Cardiac fibroblast (primary cell): Measurements from ENCODE around the genes ACTL10, NECAB3, CHMP4B, PIGU and GSS.

GRCh38 chr20:33662909-33663613 is 934 bp downstream of the C20orf144 start:
- RRBS = under 1% methylated on average over 14 of the region's 37 CpGs

GRCh38 chr20:33666093-33667143 is at the start of gene ACTL10:
Gene ACTL10 (plus strand): TSS chr20:33666943.
- RRBS = 3% methylated on average over 11 of the region's 46 CpGs

DNA sequence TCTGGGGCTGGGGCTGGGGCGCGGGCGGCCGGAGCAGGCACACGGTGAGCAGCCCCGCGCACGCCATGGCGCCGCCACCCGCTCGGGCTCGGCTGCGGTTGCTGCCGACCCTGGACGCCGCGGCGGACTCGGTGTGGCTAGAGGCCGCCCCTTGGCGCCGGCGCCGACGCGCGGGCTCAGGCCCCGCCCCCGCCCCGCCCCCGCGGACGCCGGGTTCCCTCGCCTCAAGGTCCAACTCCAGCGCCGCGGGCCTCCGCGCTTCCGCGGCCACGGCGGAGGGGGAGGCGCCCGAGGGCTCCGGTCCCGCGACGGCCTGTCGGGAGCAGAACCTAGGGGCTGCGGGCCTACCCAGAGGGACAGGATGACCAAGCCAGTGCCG is at the start of gene NECAB3:
NECAB3 (minus strand) TSS at position 143 of the 379 bp plus-strand sequence.
- RRBS = 1% methylated on average over 26 of the region's 54 CpGs

DNA sequence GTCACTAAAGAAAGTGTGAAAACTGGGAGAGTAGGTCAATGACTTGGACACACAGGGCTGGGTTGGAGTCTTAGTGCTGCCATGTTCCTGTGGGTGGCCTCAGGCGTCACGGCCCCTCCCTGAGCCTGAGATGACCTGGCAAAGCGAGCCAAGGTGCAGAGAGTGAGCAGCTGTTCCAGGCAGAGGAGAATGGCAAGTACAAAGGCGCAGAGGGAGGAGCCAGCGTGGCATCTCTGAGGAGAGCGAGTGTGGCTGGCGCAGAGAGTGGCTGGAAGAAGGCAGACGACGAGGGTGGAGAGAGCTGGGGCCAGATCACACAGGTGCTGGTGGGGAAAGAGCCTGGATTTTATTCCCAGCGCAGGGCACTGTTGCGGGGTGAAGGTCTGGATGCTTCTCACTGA is 20.6 kb upstream of the CHMP4B start:
- RRBS = no CpG with 5 or more reads among the region's 11 CpGs

DNA sequence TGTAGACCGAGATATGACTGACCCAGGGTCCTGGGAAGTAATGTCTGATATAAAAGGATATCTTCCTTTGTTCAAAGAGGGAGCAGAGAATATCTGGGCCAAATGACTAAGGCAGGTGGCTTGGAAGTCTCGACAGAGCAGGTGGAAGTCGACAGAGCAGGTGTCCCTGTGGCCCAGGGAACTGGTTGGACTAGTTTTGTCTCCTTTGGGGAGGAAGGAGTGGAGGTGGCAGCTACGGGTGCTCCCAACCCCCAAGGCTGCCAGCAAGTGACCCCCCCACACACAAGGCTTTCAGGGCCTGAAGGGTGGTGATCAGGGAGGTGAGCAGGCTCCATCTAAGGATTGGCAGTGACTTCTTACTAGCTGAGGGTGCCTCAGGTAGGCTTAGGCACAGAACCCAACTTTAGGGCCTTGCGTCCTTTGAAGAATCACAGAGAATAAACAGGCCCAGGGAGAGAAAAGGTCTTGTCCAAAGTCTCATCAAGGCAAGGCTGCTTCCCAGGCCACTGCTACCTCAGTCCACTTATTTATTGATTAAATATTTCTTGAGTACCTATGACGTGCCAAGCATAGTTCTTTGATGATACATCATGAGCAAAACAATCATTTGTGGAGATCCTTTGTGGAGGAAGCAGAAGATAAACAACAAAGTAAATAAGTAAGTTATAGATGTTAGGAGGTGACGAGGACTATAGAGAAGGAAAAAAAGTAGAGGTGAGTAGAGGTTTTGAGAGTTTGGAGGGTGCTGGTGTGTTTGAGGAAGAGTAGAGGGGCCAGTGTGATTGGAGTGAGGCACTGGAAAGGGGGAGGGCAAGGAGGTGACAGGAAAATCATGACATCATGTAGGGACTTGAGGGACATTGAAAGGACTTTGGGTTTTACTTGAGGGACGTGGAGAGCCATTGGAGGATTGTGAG is 14.3 kb upstream of the CHMP4B start:
- RRBS = no CpG with 5 or more reads among the region's 8 CpGs

- RRBS = 14% methylated on average over 30 of the region's 73 CpGs
Observed at GRCh38 chr20:33810770-33811798, at the start of gene CHMP4B. Gene CHMP4B (plus strand): TSS chr20:33811348.

GRCh38 chr20:33824620-33825128 is 13.5 kb downstream of the CHMP4B start:
- RRBS = no CpG with 5 or more reads among the region's 1 CpG

DNA sequence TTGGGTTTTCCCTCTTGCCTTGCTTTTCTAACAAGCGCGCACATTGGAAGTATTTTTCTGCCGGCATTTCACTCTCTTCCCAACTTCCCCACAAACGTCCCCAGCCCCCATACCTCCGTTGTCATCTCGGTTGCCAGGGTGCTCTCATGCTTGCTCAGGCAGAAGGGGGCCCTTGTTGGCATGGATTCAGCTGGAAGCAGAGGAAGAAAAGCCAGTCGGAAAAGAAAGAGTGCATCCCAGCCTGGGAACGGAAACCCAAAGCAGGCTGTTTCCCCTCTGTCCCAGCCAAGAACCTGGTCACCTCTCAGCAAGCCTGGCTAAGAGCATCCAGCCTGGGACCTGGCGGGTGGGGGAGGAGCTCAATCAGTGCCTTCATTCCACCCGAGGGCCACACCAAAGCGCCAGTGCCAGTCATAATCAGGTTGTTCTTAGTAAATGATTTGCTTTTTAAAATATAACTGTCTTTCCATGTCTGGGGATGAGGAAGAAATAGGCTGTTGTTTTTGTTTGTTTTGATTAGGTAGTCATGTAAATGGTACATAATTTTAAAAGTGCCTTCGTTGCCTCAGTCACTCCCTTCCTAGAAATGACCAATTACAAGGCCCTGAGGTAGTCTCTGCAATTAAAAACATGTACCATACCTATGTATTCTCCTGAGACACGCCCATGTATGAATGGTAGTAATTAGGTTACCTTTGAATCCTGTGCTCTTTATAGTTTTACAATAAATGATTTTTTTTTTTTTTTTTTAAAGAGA is 21.1 kb downstream of the CHMP4B start:
- RRBS = no CpG with 5 or more reads among the region's 13 CpGs

DNA sequence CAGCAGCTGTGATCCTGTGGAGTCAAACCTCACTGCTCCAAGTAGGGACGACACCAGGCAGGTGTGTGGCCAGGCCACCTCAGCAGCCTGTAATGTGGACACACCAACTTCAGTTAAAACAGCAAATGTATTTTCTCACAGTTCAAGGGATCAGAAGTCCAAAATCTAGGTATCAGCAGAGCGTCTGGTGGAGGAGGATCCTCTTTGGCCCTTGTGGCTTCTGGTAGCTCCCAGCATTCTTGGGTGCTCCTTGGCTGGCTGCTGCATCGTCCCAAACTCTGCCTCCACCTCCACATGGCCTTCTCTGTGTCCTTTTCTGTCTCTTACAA is 47.1 kb downstream of the CHMP4B start:
- RRBS = no CpG with 5 or more reads among the region's 3 CpGs

- RRBS = no CpG with 5 or more reads among the region's 7 CpGs
Observed at GRCh38 chr20:34073305-34073895, 38.6 kb downstream of the EIF2S2 start.

- RRBS = no CpG with 5 or more reads among the region's 8 CpGs
Observed at GRCh38 chr20:34262340-34263211, 21.4 kb downstream of the ASIP start.

- RRBS = no CpG with 5 or more reads among the region's 11 CpGs
Observed at GRCh38 chr20:34293783-34294256, 9.3 kb downstream of the AHCY start.

- RRBS = no CpG with 5 or more reads among the region's 3 CpGs
Observed at GRCh38 chr20:34433466-34433851, 70.4 kb downstream of the ITCH start.

DNA sequence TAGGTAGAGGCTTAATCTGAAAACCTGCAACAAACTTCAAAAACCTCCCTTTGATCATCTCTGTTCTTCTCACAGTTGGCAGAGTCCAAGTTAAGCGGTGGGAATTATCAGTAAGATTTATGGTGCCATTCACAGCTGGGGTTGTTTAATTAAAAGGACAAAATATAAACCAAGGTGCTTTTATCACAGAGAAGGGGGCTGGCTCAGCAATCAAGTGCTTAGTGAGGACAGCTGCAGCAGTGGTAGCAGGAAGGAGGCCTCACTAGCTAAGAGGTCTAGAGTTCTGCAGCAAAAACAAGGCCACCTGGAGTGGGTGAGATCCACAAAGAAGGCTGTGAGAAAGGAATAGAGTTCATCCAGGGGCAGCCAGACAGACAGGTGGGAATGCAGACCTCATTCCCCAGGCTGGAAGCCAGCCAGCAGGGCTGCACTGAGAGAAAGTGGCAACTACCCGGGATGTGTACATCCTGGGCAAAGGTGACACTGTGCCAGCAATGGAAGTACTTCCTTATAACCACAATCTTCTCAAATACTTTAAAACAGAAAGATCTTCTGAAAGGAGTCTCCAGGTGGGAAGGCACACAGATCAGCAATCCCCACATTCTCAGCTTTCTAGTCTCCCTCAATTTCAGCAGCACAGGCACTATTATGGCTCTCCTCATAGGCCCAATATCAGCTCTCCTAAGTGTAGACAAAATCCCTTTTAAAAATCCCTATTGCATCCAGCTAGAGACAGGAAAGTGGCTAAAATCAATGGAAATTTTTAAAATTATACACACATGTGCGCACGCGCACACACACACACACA is 37.0 kb downstream of the PIGU start:
- RRBS = no CpG with 5 or more reads among the region's 5 CpGs

DNA sequence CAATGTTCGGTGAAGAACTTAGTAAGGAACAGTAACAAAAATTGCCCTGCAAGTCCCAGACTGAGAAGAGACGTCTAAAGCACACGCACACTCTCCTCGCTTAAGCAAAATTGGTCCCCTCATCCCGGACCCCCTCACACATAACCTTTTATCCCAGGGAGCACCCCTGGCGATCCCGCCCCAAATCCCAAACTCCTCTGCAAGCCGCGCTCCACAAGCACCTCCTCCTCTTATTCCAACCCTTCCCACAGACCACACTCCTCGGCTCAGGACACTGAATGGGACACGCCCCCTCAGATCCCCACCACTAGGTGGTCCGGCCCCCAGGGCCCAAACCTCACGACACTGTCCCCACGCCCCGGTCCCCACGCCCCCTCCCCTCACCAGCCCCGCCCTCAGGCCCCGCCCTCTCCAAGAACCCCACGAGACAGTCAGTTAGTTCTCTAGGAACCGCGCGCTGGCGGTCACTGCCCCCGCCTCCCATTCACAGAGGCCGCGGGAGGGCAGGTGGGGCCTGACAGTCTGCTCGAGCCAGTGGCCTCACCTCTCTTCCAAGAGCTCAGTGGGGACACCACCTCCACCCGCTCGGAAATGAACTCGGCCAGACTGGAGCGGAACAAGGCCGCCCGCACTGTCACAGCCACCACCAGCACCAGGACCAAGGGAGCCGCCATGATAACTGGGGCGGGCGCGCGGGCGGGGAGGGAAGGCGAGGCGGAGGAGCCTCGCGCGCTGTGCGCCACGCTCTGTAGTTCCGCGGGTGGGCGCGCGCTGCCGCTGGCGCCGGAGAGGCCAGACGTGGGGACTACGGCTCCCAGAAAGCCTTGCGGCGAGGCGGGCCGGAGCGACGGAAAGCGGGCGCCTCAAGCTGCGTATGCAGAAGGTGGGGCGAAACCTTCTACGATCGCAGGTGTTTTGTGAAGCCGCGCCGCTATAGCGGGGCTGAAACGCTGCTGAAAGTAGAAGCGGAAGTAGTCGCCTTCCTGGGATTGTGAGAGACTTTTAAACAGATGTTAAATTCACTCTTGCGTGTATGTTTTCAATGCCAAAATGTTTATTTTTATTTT is at the start of gene PIGU:
PIGU (minus strand) TSS at position 681 of the 1,067 bp plus-strand sequence.
- RRBS = 2% methylated on average over 11 of the region's 76 CpGs

DNA sequence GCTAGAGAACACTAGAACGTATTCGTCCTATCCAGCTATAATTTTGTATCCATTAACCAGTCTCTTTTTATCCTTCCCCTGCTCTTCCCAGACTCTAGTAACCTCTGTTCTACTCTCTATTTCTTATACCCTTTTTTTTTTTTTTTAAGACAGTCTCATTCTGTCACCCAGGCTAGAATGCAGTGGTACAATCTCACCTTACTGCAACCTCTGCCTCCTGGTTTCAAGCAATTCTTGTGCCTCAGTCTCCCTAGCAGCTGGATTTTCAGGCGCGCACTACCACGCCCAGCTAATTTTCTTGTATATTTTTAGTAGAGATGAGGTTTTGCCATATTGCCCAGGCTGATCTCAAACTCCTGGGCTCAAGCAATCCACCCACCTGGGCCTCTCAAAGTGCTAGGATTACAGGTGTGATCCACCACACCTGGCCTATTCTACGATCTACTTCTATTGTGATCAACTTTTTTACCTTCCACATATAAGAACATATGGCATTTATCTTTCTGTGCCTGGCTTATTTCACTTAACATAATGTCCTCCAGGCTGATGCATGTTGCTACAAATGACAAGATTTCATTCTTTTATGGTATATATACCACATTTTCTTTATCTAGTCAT is 20.4 kb downstream of the NCOA6 start:
- RRBS = no CpG with 5 or more reads among the region's 6 CpGs

GRCh38 chr20:34955235-34956329 is at the start of gene GSS:
Gene GSS (minus strand): TSS chr20:34955806.
- RRBS = 2% methylated on average over 29 of the region's 66 CpGs

DNA sequence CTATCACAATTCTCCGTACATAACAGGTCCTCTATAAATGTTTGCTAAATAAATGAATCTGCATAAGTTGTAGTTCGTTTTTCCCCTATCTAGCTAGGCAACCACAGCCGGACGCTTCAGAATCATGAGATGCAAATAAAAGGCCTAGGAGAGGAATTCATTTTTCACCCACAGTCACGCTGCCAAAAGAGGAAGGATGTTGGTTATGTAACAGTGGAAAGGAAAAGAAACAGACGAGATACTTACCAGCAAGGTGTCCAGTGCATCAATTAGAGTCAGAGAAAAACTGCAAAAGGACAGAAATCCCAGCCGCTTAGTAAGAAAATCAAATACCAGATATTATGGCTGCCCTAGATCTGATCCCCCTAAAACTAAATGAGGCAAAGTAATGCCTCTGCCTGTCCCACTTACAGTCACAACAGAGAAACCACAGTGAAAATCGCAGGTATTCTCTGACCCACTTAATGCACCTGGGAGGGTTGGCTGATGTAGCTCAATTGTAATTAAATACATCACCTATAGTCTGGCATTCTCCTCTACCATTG is 2.3 kb downstream of the EDEM2 start:
- RRBS = no CpG with 5 or more reads among the region's 8 CpGs

DNA sequence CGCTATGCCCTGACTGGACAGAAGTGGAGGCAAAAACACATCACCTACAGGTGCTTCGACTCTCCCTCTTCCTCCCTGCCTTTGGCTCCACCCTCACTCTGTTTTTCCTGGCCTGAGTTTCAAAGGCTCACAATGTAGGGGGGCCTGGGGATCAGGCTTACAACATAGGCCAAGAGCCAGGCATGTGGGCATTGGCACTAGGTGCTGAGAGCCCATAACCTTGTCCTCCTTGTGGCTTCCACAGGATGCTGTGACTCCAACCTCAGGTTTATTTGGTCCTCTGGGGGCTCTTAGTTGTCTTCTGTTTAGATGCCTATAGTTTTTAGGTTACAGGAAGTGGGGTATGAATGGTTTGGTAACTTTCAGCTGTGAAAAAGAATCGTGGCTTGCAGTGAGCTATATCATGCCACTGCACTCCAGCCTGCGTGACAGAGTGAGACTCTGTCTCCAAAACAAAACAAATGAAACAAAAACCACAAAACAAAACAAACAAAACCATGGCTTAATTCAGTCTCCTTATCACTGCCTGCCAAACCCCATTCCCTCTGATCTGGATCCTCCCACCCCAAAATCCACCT is 25.6 kb downstream of the MMP24 start:
- RRBS = no CpG with 5 or more reads among the region's 4 CpGs

GRCh38 chr20:35303794-35304447 is 11.7 kb upstream of the FAM83C start:
- RRBS = no CpG with 5 or more reads among the region's 18 CpGs